Metastatic Lung Carcinoma in the Adrenal Gland (tissue), 1 donor: ENCODE data around the genes SNRPB, ZNF343 and OXT.

GRCh38 chr20:1893034-1893830 is 2.0 kb upstream of the SIRPA start:
- PRO-cap, result no peak

- PRO-cap, result no peak
Measured at GRCh38 chr20:2103558-2103808, 1.9 kb downstream of the STK35 start.

DNA sequence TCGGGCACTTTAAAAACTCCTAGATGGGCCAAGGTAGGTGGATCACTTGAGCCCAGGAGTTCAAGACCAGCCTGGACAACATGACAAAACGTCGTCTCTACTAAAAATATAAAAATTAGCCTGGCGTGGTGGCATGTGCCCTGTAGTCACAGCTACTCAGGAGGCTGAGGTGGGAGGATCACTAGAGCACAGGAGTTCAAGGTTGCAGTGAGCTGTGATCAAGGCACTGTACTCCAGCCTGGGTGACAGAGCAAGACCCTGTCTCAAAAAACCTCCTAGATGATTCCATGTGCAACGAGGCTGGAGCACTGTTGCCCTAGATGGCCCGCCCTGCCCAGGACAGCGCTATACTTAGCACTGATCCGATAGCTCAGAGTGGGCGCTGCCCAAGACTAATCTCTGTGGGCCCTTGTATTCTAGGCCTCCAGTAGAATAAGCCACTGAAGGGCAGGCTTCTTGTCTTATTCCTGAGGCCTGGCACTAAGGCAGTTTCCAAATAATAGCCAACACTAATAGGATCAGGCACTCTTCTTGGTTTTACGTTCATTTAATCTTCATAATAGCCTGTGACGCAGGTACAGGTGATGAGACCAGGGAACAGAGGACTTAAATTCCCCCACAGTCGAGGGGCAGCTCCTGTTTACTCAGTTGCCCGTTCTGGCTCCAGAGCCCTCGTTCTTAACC is 41.0 kb downstream of the STK35 start:
- PRO-cap, result no peak

GRCh38 chr20:2218075-2218657 is 77.6 kb upstream of the TGM3 start:
- PRO-cap, result no peak

- PRO-cap, result no peak
Measured at GRCh38 chr20:2255491-2256319, 40.1 kb upstream of the TGM3 start.

DNA sequence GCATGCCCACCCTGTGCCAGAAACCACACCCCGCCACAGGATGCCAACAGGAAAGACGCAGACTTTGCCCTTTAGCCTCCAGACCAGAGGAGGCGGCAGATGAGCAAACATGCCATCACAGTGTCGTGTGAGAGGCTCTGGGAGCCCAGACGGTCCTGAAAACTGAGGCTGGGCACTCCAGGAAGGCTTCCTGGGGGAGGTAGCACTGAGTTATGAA is 34.7 kb upstream of the TGM3 start:
- PRO-cap, result no peak

GRCh38 chr20:2303516-2304174 is 7.8 kb downstream of the TGM3 start:
- PRO-cap, result no peak

- PRO-cap, result no peak
Measured at GRCh38 chr20:2458494-2459418, 11.8 kb downstream of the SNRPB start.

GRCh38 chr20:2469786-2471167 is at the start of gene SNRPB:
Gene SNRPB (minus strand): TSS chr20:2470789.
- PRO-cap, result bidirectional peak, plus-strand start at chr20:2470969, minus-strand start at chr20:2470778

DNA sequence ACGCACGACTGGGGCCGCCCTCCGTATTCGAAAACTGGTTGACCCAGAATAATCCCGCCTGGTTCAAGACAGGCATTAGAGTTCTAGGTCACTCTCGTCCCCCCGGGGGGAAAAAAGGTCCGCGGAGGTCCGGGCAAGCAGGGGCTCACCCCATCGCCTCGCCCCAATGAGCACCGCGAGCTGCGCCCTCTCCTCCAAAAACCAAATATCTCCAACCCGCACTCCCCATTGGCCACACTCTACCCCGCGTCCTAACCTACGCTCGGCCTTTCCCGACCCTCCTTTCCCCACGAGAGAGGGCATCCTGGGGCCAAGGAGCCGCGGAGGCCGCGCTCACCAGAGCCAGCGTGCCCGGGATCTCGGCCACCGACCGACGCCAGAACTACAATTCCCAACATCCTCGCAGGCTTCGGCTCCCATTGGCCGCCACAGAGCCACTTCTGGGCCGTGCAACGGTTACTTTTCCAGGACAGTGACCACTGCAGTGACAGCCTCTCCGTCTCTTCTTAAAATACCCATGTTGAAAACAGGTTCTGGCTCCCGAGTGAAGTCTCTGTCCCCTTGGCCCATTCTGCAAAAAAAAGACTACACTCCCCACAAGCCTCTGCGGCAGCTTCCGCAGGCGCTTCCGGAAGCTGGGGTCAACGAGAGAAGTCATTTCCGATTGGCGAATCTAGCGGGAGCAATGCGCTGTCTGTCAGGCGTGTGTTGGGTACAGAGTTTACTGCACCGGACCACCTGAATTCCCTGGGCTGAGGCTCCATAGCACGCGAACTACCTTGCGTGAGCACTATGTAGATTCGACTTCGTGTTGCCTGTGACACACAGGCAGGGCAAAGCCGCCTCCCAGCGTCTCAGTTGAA is at the start of gene ZNF343:
ZNF343 (minus strand) TSS at position 372 of the 863 bp plus-strand sequence.
- PRO-cap, result unidirectional peak, minus-strand start at position 168 of the sequence; bidirectional peak, plus-strand start at position 658 of the sequence, minus-strand start at position 372 of the sequence

DNA sequence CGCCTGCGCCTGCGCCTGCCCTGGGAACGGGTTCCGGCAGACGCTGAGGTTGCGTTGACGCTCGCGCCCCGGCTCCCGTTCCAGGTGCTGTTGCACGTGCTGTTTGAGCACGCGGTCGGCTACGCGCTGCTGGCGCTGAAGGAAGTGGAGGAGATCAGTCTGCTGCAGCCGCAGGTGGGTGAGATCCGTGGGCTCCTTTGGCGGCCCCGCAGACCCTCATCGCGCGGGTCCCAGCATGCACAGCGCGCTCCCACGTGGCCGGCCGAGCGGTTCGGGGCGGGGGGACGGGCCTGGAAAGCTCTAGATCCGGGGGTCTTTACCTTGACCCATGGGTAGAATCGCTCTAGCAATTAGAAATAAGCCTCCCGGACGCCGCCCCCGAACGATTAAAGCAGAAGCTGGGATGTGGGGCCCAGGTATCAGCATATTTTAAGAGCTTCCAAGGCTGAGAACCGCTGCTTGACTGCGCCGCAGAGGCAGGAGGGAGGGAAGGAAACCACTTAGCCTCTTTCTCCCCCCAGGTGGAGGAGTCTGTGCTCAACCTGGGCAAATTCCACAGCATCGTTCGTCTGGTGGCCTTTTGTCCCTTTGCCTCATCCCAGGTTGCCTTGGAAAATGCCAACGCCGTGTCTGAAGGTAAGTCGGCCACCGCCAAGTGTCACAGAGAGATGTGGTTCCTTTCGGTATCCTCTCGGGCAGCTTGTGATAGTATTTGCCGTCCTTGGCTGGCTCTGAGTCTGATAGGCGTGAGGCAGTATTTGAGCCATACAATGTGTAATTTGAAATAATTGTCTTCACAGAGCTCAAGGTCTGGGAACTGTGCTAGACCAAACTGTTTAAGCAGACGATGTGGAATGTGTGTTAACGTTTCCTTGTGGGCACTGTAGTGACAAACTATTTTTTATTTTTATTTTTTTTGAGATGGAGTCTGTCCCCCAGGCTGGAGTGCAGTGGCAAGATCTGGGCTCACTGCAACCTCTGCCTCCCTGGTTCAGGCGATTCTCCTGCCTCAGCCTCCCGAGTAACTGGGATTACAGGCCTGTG is 648 bp downstream of the NOP56 start:
- PRO-cap, result bidirectional peak, plus-strand start at position 268 of the sequence, minus-strand start at position 237 of the sequence

DNA sequence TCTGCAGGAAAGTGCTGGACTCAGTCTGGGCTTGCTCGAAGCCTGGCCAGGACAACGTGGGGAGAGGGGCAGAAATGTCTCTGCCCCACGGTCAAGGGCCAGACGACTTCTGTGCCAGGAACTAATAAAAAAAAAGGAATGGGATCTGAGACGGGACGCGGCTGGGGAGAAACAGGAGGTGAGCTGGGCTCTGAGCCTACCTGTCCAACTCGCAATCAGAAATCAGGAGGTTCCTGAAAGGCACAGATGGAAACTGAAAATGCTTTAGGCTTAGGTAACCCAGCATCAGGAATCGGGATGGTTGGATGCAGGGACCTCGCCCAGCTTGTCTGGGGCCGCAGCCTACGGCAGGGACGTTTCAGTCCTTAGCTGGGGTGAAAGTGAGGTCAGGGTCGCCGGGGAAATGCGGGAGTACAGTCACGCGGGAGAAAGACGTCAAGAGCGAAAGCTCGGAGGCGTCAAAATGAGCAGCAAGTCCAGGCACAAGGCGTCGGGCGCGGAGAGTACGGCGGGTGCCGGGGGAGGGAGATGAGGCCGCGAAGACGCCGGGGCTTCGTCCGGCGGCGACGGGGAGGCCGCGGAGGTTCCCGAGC is 618 bp upstream of the EBF4 start:
- PRO-cap, result no peak

DNA sequence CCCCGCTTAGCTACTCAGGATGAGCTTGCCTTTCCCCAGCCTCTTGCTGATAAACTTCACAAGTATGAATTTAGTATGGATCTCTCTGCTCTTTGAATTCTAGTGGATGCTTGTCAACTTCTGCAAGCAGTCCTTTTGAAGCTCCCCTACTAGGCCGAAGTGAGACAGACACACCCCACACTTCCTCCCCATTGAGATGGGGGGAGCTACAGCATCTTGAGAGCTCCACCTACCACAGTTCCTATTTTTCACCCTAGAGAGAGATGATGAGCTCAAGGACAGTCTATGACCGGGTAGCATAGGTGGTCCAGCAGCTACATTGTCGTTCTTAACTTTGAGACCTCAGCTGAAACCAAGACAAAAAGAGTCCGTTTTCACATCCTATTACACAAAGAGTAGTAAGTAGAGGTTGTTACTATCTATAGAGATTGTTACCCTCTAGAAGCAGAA is 36.8 kb downstream of the EBF4 start:
- PRO-cap, result no peak

- PRO-cap, result no peak
Measured at GRCh38 chr20:2759285-2759996, 41.0 kb downstream of the CPXM1 start.

- PRO-cap, result no peak
Measured at GRCh38 chr20:2799504-2800151, 799 bp downstream of the CPXM1 start.

DNA sequence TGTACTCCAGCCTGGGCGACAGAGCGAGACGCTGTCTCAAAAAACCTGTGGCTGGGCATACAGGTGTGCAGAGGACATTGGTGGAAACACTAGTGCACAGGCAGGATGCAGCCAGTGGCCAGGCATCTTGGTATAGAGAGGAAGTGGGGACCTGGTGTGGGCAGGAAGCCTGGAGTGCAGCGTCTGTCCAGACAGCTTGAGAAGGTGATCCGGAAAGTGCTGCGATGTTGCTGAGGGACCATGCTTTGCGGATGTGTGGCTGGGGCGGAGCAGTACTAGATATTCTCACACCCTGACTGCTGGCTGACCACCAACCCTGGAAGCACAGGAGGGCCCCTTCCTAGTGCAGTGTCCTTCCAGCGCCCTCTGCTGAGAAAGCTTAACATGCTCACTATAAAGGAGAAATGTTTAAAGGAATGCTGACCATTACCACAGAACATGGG is 11.4 kb downstream of the VPS16 start:
- PRO-cap, result no peak

- PRO-cap, result no peak
Measured at GRCh38 chr20:2872145-2873233, 792 bp upstream of the PTPRA start.

- PRO-cap, result no peak
Measured at GRCh38 chr20:2975233-2975994, 68.0 kb upstream of the GNRH2 start.

DNA sequence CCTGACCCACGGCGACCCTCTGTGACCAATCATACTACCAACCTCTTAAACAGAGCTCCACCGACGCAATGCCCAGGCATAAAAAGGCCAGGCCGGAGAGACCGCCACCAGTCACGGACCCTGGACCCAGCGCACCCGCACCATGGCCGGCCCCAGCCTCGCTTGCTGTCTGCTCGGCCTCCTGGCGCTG is at the start of gene OXT:
OXT (plus strand) TSS at position 107 of the 190 bp plus-strand sequence.
- PRO-cap, result no peak

- PRO-cap, result no peak
Measured at GRCh38 chr20:3199881-3200664, 4.4 kb downstream of the DDRGK1 start.